GM23338 (cell line): ENCODE measurements around the genes CT47A1, SMARCA1, OCRL and SASH3.

DNA sequence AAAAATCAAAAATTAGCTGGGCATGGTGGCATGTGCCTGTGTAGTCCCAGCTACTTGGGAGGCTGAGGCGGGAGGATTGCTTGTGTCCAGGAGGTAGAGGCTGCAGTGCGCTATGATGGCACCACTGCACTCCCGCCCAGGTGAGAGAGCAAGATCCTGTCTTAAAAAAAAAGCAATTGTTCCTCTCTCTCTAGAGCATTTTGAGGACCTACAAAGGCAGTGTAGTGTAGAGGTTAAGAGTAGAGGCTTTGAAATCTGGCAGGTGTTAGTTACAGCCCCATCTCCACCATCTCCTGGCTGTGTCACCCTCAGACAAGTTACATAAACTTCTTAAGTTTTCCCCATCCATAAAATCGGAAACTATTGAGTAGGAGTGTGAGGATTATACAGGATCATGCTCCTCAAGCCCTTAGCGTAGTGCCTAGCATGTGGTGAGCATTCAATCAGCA lies 16.3 kb downstream of the SEPTIN6 start:
- PRO-cap = no peak
- RAMPAGE, long total RNA = no peak

GRCh38 chrX:119753616-119754205 lies 4.7 kb upstream of the SOWAHD start:
- PRO-cap = no peak
- RAMPAGE, long total RNA = no peak

GRCh38 chrX:119756230-119756573 lies 2.2 kb upstream of the SOWAHD start:
- PRO-cap = no peak
- RAMPAGE, long total RNA = no peak

DNA sequence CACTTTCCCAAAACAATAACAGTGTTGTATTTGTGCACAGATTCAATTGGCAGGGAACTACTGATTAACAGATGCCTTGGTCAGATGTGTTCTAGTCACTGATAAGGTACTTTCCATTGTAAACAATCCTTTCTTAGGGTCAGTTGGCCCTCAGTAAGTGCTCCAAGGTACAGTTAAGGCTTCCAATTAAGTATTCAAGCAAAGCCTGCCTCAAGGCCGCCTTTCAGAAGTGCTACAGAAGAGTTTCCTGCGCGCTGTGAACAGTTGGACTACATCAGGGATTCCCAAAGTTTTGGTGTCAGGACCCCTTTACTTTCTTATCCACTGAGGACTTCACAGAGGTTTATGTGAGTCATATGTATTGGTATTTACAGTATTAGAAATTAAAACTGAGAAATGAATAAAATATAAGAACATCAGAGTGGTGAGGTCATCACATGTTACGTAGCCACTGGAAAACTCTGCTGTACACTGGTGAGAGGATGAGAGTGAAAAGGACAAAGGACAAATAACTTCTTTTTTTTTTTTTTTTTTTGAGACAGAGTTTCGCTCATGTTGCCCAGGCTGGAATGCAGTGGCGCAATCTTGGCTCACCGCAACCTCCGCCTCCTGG lies 2.7 kb downstream of the LAMP2 start:
- PRO-cap = no peak
- RAMPAGE, long total RNA = no peak

DNA sequence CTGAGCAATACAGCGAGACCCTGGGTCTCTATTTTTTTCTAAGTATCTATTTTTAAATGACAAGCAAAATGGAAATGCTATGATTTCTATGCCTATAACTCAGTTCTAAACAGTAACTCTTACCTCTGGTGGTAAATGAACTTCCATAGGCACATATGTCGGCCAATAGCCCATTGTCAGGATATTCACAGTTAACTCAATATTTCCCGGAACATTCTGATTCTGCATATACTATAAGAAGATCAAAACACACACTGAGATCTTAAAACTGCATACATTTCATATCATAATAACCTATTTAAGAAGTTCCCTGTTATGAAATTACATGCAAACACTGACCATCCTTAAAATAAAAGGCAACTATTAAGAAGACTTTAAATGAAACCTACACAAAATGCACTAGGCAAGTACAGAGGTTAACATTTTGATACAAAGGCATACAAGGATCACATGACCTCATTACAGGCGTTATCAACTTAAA lies 23.9 kb downstream of the CUL4B start:
- PRO-cap = no peak
- RAMPAGE, long total RNA = no peak

DNA sequence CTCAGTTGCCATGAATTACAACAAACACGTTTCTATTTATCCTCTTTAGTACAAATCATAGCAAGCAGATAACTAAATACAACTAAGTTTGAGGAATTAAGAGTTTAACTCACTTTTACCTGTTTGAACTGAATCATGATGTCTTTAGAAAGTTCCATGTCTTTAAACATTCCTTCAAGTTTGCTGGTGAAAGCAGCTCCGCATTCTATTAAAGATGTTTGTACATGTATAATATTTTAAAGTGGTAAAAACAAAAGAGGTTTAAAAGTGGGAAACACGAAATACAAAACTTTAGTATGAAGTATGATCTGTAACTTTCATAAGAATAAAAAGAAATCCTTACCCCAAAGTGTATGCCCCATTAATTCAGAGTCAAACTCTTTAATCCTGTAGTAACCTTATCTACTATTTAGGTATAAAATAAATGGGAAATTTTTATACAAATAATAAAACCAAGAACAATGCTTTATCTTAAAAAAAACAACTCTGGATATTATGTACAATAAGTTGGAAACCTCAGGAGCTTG lies 22.7 kb downstream of the CUL4B start:
- PRO-cap = no peak
- RAMPAGE, long total RNA = no peak

DNA sequence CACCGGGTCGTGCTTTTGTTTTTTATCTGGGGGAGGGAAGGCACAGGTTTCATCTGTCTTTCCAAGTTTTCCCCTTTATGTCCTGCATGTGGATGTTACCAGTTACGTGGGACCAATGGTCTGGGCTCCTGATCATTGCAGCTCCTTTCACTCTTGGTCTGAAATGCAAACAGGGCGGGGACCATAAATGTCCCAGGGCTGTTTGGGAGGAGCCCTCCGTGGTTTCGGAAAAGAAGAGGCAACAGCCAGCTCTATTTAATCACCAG lies 30.7 kb upstream of the C1GALT1C1 start:
- PRO-cap = no peak
- RAMPAGE, long total RNA = no peak

DNA sequence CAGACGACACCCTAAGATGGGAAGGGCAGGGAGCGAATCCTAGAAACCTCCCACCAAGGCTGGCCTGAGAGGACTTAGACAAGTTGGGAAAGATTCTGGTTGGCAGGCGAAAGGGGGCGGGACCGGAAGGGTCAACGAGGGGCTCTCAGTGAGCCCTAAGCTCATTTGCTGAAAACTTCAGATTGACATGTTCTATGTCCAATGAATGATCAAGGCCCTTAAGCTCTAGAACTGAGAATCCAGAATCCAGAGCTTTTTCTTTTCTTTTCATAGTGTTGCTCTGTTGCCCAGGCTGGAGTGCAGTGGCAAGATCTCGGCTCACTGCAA lies at the start of gene CT47A1:
CT47A1 (minus strand) TSS at position 76 of the 327 bp plus-strand sequence.
- PRO-cap = no peak
- RAMPAGE, long total RNA = no peak

DNA sequence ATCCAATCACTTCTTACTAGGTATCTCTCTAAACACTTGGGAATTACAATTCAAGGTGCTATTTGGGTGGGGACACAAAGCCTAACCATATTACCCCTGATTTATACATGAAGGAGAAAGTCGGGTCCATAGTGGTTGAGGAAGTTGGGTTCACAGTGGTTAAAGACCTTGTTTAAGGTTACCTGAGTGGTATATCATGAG lies 329.6 kb downstream of the GLUD2 start:
- PRO-cap = no peak
- RAMPAGE, long total RNA = no peak

DNA sequence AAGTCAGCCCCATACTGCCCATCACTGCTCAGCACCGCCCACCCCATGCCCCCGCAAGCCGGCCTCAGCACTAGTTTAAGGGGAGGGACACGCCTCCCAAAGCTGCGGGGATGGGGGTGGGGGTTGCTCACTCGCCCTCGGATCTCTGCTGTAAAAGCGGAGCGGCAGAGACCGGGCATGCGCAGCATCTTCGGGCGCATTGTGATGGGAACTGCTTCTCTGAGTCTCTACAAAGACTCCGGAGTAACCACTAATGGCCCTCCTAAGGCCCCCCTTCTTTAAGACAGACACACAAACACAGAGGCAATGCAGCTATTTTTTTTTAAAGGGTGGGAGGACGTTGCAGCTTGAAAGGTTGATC lies 735 bp upstream of the GRIA3 start:
- PRO-cap = bidirectional peak, plus-strand start at position 126 of the sequence, minus-strand start at position 152 of the sequence
- RAMPAGE, long total RNA = no peak

DNA sequence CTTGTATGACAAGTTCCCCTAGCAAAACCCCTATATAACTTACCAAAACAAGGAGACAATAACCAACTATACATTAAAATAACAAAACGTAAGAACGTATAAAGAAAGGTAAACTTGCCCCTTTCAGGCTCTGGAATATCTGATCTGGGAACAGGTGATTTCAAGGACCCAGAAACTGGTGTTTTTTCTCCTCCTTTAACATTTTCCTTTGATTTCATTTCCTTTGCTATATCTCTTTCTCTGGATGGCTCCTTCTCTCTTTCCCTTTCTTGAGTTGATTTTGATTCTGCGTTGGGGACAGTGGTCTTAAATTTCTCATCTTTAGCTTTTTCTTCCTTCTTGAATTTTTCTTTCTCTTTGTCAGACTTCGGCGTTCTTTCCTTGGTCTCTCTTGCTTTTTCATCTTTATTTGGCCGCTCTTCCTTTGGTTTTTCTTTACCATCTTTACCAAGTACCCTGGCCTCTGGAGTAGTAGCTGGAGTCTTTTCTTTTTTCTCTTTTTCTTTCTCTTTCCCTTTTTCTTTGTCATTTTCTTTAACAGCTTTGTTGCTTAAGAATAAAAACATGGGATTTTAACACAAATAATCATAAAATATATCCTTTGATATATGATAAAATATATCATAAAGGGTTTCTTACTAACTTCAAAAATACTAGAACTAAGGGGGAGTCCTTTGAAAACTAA lies 111.7 kb downstream of the THOC2 start:
- PRO-cap = no peak
- RAMPAGE, long total RNA = no peak

- PRO-cap = no peak
- RAMPAGE, long total RNA = no peak
These were observed 12.4 kb downstream of the XIAP start for GRCh38 chrX:123872216-123872641.

DNA sequence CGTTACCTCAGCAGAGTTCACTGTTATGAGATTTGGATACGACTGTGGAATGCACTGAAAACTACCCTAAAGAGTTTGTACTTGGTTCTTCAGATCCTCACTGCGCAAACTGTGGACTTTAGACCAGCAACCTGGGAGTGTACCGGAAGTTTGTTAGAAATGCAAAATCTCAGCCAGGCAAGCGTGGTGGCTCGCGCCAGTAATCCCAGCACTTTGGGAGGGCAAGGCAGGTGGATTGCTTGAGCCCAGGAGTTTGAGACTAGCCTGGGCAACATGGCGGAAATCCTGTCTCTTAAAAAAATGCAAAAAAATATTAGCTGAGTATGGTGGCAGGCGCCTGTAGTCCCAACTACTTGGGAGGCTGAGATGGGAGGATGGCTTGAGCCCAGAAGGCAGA lies 9.5 kb upstream of the STAG2 start:
- PRO-cap = no peak
- RAMPAGE, long total RNA = no peak

DNA sequence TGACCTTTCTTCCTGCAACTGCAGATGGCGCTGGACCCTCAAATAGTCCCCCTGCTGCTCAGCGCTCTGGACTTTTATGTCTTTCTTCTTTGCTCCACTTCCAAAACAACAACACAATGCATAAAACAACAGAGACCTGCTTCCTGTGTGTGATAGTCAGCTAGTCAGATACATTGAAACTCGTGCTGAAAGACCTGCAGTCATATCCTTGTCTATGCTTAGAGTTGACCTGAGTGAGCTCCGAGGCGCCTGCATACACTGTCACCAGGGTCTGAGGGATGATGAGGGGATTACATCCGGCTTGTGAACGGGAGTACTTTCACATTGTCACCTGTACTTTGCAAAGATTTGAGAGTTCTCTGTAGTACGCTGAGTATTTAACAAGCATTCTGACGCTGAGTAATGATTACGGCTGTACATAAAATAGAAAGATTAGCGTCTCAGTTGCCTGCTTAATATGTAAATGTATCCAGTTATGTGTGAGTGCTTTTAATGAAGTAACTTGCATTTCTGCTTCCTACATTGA lies 108.8 kb upstream of the TEX13D start:
- PRO-cap = no peak
- RAMPAGE, long total RNA = no peak

DNA sequence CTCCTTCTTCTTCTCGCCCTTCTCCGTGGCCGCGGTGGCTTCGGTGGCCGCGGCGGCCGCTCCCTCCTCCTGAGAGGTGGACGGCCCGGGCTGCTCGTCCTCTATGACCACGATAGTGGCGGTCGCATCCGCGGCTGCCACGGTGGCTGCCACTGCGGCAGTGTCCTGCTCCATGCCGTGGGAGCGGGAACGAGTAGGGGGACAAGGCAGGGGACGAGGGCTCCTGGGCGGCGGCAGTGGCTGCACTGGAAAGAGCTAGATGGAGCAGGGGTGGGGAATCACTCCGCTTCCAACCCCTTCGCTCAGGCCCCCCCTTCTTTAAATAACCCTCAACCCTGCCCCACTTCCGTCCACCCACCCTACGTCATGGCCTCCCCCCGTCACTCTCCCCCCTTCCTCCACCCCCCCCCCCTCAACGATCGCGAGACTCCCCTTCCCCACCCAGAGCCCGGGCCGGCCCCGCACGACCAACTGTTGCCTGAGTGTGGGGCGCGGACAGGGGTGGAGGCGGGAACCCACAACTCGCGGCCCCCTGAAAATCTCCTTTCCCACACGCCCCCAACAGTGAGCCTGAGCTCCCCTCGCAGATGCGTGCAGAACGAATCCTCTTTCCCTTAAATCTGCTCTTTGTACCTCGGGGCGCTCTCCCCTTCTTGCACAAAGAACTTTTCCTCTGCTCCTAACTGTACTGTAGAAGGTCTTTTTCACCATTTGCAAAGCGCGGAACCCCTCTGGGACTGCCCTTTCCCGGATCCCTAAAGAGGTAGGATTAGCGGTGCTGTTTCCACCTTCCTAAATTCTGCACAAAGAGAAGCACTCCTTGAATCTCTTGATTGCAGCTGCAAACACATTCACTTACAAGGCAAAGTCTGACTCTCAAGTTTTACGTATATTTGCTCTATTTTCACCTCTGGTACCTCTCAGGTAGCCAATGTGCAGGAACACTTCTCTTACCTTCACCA lies at the start of gene SMARCA1:
SMARCA1 (minus strand) TSS at position 294 of the 962 bp plus-strand sequence.
- PRO-cap = bidirectional peak, plus-strand start at position 444 of the sequence, minus-strand start at position 249 of the sequence; bidirectional peak, plus-strand start at position 710 of the sequence, minus-strand start at position 622 of the sequence
- RAMPAGE, long total RNA = start-site peak on the minus strand centred at position 208 of the sequence, 194 bp wide, 726 and 202 reads in 2 replicates

- PRO-cap = bidirectional peak, plus-strand start at chrX:129540259, minus-strand start at chrX:129540302; bidirectional peak, plus-strand start at chrX:129540695, minus-strand start at chrX:129540496
- RAMPAGE, long total RNA = no peak
These were observed at the start of gene OCRL for GRCh38 chrX:129540076-129540610. Gene OCRL (plus strand): TSS chrX:129540259.

DNA sequence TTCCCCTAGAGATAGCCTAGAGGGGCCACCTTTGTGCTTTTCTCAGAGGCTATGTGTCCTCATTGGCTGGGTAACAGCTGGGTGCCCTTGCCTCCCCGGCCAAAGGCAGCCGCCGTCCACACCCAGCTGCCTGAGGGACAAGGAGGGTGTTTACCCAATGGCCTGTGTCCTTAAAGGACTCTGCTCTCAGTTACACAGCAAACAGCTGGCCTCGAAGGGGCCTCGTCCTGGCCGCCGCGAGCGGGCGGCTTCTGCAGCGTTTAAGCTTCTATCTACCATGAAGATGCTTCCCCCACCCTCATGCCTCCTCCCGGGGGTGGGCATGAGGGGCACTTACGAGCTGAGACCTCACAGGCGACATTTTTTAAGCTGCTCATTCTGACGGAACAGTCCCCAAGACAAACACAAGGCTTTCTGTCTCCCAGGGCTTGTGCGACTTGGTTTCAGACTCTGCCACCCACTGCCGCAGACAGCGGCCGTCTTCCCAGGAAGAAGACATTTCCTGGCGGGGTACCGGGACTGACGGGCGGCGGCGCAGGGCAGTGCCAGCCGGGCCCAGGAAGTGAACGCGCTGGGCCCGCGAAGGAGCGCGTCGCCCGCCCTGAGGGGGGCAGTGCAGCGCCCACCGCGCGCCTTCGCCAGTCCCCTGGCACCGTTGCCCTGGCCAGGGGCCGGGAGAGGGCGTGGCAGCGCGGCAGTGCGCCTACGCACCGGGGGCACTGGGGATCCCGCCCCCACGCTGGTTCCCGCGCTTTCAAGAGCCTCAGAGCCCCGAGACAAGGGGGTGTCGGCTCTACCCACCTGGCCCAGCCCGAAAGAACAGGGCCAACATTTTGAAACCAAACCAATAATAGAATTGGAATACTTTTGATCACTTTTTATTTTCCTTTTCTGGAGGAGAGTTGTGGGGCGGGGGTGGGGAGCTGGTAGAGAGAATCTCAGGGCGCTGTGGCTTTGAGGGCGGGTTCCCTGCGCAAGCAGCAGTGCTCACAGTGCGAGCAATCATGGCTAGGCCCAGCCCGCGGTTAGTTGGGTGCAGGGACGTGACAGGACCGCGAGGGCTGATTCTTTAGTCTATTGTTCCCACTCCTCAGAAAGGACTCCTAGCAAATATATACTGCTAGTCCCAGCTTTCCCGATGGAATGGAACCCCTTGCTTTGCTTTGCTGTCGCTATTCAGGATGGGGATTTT lies 23.4 kb upstream of the APLN start:
- PRO-cap = no peak
- RAMPAGE, long total RNA = no peak

- PRO-cap = no peak
- RAMPAGE, long total RNA = no peak
These were observed 31.7 kb upstream of the APLN start for GRCh38 chrX:129686494-129686889.

GRCh38 chrX:129779562-129780267 lies at the start of gene SASH3:
Gene SASH3 (plus strand): TSS chrX:129779949.
- PRO-cap = no peak
- RAMPAGE, long total RNA = no peak

GRCh38 chrX:129781045-129781782 lies 1.5 kb downstream of the SASH3 start:
- PRO-cap = no peak
- RAMPAGE, long total RNA = no peak